Choroid plexus epithelial cell (primary cell): ENCODE measurements around a stretch of chr10.

- RRBS: no CpG with 5 or more reads among the region's 4 CpGs
Observed at GRCh38 chr10:60707779-60708208, 70.5 kb upstream of the CDK1 start.

DNA sequence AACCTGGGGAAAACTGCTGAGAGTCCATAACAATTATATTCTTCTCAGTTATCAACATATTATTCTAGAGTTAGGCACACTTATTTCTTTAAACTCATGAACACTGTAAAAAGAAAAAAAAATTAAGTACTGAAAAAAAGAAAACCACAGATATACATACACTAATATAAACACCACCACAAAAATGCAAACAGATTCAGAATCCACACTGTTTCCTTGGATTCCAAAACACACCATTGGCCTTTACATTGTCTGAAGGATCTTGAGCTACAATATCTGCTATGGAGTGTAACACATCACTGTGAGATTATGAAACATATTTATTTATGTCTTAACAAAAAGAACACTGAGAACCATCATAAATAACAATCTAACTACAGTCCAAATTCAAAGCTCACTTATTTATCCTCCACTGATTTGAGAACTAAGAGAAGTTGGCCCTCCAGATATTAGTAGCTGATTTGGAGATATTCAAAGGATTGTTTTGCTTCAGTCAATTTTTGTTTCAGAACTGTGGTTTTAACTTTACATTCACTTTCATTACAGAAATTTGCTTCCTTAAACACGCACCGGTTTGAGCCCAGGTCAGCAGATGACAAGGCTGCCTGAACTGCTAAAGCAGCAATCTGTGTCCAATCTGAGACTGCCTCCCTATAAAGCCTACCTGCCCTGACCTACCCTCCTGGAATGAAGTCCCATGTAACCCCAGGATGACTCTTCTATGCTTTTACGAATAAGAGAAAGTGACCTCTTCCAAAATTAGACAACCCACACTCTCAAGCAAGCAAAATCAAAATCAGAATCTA is 47.0 kb upstream of the CDK1 start:
- RRBS: no CpG with 5 or more reads among the region's 3 CpGs

DNA sequence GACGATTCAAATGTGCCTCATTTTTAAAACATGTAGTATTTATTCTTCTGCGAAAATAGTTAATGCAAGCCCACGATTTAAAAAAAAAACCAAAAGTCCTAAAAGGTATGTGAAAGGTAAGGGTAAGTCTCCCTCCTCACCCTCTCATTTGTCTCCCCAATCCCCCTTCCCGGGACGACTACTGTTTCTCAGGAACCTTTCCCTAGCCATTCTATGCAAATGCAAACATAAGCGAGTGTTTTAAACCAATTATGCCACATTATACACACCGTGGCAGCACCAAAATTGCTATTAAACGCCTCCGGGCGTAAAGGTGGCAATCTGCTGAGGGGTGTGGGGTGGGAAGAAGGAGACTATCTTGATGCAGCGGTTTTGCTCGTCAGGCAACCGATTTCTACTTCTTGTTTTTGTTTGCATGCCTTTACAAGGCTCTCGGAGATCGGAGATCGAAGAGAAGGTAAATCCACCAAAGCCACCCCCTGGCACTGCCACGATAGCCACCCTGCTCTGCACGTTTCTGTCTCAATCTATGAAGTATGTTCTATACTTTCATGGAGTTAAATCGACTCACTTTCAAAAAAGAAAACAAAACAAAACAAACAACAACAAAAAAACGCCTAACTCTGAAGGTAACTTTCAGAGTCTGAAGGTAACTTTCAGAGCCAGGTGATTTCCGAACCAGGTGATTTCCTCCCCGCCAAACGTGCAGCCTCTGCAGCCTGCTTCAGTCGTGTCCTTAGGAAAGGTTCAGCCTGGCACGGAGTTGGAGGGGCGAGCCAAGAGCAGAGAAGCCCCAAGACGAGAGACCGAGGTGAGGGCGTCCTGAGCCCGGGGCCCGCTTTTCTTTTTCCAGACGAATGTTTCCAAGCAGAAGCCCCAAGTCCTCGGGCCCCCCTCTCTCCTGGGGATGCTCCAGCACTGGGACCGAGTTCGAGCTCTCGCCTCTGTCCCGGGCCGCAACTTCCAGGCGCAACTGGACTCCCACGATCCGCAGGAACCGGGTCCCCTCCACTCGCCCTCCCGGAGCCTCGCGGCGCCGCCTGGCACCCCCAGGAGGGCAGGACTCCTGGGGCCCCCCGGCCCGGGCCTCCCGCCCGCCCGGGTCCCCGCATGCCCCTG is 45.8 kb upstream of the CDK1 start:
- RRBS: 1% methylated on average over 12 of the region's 54 CpGs

- RRBS: no CpG with 5 or more reads among the region's 47 CpGs
Observed at GRCh38 chr10:60733222-60733746, 45.0 kb upstream of the CDK1 start.

DNA sequence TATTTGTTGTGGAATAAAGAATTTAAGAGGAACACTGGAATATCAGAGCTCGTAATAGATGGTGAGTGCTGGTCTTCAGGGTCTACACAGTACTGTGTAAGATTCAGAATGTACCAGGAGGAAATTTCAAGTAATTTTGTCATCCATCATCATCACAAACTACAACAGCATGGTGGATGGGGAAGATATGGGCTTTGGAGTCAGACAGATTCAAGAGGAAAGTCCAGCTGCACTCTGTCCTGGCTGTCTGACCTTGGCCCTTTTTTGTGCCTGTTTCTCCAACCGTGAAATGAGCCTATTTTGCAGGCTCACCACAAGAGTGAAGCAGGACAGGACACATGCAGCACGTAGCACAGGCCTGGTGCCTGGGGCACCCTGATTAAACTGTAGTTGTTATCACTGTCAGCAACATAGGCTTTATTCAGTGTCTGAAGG is 37.6 kb downstream of the RHOBTB1 start:
- RRBS: no CpG with 5 or more reads among the region's 3 CpGs

DNA sequence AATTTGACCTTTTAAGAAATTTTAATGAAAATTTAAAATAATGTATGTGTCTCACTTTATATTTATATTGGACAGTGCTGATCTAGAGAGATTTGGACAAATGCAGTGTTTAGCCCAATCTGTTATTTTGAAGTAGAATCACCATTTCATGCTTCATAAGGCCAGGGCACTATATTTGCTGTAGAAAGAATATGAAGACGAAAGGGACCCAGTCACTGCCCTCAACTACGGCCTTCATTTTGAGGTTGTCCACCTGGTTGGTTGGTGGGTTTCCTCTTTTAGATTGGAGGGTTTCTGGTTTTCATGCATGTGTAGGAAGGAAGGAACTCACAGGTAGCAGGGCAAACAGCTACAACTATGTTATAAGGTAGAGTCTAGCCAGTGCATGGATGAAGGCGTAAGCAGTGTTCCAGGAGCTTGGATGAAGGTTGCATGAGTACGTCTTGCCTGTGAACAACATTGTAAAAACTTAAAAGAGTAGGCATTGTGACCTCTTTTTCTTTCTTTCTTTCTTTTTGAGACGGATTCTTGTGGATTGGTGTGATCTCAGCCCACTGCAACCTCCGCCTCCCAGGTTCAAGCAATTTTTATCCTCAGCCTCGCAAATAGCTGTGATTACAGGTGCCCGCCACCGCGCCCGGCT is 56.4 kb downstream of the ARID5B start:
- RRBS: no CpG with 5 or more reads among the region's 11 CpGs

DNA sequence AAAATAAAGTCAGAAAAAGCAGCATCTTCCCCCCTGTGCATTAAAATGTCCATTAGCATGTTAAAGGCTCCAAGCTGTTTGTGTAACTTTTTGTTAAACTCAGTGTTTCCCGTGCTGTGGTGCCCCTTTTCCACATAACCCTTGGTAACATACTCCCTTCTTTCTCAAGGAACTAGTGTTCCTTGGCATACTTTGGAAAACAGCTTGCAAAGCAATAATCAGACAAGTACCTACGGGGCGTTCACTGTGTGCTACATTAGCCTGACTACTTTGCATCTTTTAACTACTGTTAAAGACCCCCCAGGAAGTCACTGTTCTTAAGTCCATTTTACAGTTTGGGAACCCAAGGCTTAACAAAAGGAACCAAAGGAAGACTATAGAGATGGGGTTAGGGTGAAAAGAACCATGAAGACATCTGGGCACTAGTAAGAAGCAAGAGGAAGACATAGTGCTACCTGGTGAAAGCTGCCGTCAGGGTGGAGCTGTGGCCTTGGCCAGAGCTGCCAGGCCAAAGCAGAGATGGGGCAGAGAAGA is 85.2 kb downstream of the ARID5B start:
- RRBS: no CpG with 5 or more reads among the region's 4 CpGs

DNA sequence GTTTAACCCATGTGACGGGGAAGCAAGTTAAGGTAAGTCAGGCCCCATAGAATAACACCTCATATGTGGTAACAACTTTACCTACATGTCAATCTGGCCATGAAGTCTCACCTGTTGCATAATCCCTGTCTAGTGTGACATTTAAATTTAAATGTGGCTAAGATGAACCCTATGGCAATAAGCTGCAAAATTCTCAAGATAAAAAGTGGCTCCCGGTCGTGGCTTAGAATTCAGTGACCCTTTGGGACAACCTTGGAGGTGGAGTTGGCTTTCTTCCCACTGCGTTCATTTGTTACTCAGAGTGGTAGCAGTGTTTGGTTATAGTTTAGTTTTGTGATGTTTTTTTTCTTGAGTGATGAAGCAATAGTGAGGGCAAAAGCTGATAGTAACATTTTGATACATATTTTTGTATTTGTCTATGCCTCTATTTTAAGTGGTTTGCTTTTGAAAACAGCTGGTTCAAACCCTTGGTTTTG is 90.6 kb downstream of the ARID5B start:
- RRBS: no CpG with 5 or more reads among the region's 4 CpGs

- RRBS: no CpG with 5 or more reads among the region's 4 CpGs
Observed at GRCh38 chr10:62001904-62002209, 100.4 kb downstream of the ARID5B start.

DNA sequence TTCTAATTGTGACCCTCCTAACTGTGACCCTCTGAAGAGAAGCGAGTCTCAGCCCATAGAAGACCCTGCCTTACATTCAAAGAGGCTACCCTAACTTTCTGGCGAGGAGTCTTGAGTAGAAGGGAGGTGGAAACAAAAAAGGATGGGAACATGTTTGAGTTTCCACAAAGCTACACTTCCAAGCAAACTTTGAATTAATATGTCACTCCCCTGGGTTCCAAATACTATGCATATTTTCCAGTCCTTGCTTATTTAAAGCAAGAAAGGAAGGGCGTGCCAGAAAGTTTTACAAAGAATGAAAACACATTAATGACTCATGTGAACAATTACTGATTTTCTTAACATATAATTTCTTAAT is 118.4 kb downstream of the ARID5B start:
- RRBS: no CpG with 5 or more reads among the region's 3 CpGs

- RRBS: no CpG with 5 or more reads among the region's 6 CpGs
Observed at GRCh38 chr10:62021974-62022896, 120.7 kb downstream of the ARID5B start.

DNA sequence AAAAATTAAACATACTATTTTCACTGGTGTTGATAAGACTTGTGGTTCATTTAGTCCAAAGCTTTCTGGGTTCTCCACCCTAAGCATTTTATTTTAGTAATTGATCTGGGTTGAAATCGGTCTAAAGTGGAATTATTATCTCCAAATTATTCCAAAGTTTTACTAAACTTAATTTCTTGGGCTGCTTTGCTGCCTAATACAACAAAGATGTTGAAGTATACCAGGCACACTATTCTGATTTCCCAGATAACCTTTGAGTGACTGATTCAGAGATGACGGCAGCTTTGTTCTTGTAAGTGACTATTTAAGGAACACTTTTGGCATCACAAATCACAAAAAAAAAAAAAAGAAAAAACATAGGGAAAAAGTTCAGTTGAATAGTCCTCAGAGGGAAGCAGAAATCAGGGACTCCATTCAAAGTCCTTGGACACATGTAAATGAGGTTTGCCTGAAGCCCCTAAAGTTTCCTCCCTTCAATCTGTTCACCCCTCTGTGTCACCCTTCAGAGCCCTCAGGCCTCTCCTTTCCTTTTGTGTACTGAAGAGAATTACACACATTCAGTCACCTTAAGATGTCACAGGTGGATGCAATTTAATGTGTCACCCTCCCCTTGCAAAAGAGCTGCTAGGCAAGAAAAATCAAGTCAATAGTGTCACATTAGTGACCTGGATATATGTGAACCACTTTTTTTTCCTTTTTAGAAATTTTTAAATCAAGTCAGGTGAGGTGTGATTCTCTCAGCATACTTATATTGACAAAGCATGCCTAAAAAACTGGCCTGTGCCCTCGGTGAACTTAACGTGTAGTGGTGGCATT is 81.5 kb downstream of the RTKN2 start:
- RRBS: no CpG with 5 or more reads among the region's 4 CpGs

GRCh38 chr10:62239870-62240338 is 28.7 kb downstream of the RTKN2 start:
- RRBS: no CpG with 5 or more reads among the region's 5 CpGs

- RRBS: no CpG with 5 or more reads among the region's 2 CpGs
Observed at GRCh38 chr10:62258945-62259279, 9.7 kb downstream of the RTKN2 start.

DNA sequence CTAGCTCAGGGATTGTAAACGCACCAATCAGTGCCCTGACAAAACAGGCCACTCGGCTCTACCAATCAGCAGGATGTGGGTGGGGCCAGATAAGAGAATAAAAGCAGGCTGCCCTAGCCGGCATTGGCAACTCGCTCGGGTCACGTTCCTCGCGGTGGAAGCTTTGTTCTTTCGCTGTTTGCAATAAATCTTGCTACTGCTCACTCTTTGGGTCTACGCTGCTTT is 12.5 kb upstream of the RTKN2 start:
- RRBS: no CpG with 5 or more reads among the region's 10 CpGs

GRCh38 chr10:62732864-62733959 is 71.3 kb upstream of the ADO start:
- RRBS: no CpG with 5 or more reads among the region's 9 CpGs

DNA sequence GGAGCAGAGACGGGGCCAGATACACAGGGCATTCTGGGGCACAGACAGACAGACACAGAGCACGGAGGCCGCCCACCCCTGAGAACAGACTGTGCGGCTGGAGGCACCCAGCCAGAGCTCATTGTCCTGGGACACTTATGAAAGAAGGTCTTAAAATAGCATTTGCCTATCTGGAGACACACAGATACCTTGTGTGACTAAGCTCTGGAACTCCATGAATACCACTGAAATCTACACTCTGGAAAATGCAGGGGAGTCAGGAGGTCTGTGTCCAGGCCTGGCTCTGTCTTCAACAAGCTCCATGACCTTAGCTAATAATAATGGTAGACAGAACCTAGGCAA is 41.3 kb upstream of the ADO start:
- RRBS: no CpG with 5 or more reads among the region's 4 CpGs

DNA sequence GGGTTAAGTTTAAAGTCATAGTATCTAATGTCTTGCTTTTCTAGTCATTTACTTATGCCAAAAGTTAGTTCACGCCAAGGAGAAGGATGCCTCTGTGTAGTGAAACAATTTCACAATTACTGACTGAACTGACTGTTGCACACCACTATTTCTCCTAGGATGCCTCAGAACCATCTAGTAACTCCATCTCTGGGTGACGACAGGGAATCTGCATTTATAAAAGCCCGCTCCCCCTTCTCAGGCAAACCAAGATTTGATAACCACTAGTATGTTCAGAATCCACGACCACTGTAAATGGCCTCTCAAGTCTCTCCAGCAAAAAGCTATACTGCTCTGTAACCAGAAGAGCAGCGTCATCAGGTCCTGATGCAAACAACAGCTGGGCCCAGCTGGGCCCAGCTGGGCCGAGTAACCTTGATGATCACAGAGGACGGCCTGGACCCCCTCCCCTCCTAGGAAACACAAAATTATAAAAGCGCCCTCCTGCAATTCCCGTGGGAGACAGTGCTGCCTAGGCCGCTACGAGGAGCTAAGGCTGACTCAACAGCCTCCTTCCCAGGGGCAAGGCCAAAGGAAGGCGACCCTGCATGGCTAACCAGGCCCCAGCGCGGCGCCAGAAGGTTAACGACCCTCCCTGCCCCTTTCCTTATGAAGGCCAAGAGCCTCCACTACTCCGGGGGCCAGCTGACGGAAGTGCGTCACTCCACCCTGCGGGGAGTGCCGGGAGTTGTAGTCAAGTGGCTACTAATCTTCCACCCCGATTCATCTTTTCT is 539 bp upstream of the ADO start:
- RRBS: 3% methylated on average over 5 of the region's 22 CpGs

- RRBS: 14% methylated on average over 2 of the region's 20 CpGs
Observed at GRCh38 chr10:62924368-62924991, 108.3 kb upstream of the EGR2 start.